Daoy (cell line): Measurements from ENCODE around the gene ALG2.

DNA sequence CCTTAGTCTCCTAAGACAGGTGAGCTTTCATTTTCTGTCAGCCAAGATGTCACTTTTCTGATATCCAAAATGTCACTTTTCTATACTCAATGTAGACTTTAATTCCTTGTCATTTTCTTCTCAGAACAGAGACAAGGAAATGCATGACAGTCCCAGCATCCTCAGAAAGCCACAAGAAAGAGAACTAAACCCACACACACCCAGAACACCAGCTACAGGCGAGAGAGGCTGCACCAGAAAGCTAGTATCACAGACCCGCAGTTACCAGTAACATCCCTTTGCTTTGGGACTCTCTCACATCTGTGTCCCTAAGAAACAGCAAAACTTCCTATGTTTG, 17.1 kb downstream of the TRMO start:
- RAMPAGE, long total RNA, result no peak

DNA sequence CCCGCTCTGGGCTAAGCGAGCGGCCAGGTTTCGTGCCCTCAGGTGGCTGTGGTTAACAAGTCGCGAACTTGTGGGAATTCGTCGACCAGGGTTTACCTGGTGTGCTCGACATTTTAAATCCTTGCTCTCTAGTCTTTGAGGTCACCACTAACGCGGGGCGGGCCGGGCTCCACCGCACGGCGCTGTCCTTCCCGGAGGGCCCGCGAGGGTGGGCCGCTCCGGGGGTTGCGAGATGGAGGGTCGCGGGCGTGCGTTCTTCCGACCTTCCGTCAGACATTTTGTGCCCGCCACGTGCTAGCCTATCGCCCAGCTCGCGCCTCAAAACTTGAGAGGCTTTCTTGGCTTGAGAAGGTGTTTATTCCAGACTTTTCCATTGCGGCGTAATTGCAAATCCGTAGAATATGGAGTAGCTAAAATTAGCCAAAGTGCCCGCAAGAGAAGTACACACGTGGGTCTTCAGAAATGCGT, 2.1 kb downstream of the ANP32B start:
- RAMPAGE, long total RNA, result no peak

GRCh38 chr9:98045314-98045844, 11.2 kb upstream of the NANS start:
- RAMPAGE, long total RNA, result no peak

- RAMPAGE, long total RNA, result no peak
Observed at GRCh38 chr9:98104335-98104570, 14.8 kb downstream of the TRIM14 start.

DNA sequence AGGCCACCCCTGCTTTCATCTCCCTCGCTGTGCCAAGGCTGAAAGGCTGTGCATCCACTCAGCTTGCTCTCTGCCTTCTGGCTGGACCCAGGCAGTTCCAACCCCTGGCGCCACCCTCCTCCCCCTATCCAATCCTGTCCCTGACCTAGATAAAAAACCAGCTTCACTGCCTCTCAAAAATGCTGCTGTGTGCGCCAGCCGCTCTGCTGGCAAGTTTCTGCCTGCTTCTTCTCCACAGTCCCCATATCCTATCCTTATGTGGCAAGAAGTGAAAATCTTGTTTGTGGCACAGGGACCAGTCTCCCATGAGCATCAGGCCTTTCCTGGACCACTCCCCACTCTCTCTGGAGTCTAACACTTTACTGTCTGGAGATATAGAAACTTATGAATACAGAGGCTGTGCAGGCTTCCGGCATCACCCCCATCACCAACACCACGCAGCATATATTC, 22.5 kb upstream of the CORO2A start:
- RAMPAGE, long total RNA, result no peak

DNA sequence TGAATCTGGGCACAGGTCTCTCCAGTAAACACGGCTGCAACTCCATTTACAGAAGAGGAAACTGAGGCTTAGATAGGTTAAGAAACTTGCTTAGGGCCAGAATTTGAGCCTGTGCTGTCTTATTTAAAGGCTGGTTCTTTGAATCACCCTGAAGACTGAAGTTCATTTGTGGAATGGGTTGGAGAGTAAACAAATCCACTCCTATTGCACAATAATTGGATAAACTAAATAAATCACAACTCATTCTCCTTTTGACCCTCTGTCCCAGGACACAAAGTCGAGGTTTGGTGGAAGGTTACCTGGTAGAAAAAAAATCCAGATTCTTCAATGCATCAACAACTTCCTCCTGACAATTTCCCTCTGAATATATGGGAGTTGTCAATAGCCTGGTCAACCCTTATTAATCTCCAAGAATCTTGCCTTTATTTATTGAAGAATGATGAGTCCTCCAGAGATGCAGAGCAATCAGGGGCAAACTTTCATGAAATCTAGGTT, 28.9 kb downstream of the TBC1D2 start:
- RAMPAGE, long total RNA, result no peak

DNA sequence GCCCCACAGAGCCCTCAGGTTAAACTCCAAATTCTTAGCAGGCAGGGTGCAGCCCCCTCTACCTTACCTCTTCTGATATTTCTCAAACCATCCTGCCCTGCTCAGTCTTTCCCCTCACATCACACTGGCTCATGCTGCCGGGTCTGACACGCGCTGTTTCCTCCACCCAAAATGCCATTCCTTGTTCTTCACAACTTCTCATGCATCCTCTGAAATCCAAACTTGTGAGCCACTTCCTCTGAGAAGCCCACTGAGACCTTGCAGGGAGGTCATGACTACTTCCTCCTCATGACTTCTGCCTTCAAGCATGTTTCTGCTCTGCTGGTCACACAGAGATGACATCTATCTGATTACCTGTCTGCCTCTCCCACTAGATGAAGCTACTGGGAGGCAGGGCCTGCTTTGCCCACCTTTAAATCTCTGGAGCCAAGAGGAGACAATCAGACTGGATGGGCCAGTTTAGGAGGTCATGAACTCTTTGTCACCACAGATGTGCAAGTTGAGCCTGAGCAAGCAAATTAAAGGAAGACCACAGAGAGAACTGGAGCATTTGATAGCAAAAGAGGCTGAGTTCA, 119.7 kb upstream of the TBC1D2 start:
- RAMPAGE, long total RNA, result no peak

DNA sequence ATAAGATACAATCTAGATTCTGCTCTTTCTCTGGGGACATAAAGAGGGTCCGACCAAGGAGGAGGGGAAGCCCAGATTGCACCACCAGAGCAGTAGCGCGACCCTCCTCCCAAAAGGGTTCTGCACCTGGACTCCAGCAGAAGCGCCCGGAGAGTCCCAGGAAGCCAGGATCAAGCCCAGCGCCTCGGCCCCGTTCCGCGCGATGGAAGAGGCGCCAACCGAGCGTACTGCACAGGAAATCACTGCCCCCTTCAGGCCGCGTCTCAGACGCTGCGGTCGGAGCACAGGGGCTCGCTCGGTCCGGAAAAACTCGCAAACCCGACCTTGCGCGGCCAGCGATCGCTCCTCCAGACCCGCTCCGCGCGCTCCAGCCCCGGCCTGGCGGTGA, 1.6 kb downstream of the GABBR2 start:
- RAMPAGE, long total RNA, result no peak

GRCh38 chr9:98707506-98708336, 1.0 kb downstream of the GABBR2 start:
- RAMPAGE, long total RNA, result no peak

DNA sequence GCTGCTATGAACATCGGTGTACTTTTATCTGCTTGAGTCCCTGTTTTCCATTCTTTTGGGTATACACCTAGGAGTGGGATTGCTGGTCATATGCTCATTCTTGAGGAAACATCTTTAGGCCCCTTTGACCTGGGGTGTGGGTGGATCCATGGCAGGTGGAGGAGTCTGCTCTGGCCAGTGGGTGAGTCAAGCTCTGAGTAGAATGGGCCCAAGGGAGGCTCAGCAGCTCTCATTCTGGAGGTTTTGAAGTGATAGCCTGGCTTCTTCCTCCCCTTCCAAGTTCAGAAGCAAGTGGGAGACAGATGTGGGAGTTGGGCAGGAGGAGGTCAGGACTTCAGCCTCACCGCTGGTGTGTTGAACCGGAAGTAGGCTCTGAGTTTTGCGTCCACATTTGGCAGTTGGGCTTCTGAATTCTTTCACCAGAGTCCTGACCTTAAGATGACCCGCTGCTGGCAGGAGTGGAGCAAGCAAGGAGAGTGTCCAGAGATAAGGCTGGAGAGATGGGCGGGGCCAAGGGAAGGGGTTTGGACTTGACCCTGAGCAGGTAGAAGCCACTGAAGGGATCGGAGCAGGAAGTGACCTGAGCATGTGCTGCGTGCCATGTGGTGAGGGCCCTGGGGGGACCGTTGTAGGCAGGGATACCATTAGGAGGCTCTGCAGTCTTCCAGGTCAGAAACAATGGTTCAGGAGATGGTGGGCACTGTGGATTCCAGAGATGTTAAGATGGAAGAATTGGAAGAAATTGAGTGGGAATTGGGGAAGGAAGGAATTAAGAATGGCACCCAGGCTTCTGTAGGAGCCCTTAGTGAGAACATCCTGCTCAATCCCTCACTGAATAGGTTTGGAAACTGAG, 25.7 kb downstream of the GALNT12 start:
- RAMPAGE, long total RNA, result no peak

GRCh38 chr9:98861000-98861469, 53.6 kb downstream of the GALNT12 start:
- RAMPAGE, long total RNA, result no peak

DNA sequence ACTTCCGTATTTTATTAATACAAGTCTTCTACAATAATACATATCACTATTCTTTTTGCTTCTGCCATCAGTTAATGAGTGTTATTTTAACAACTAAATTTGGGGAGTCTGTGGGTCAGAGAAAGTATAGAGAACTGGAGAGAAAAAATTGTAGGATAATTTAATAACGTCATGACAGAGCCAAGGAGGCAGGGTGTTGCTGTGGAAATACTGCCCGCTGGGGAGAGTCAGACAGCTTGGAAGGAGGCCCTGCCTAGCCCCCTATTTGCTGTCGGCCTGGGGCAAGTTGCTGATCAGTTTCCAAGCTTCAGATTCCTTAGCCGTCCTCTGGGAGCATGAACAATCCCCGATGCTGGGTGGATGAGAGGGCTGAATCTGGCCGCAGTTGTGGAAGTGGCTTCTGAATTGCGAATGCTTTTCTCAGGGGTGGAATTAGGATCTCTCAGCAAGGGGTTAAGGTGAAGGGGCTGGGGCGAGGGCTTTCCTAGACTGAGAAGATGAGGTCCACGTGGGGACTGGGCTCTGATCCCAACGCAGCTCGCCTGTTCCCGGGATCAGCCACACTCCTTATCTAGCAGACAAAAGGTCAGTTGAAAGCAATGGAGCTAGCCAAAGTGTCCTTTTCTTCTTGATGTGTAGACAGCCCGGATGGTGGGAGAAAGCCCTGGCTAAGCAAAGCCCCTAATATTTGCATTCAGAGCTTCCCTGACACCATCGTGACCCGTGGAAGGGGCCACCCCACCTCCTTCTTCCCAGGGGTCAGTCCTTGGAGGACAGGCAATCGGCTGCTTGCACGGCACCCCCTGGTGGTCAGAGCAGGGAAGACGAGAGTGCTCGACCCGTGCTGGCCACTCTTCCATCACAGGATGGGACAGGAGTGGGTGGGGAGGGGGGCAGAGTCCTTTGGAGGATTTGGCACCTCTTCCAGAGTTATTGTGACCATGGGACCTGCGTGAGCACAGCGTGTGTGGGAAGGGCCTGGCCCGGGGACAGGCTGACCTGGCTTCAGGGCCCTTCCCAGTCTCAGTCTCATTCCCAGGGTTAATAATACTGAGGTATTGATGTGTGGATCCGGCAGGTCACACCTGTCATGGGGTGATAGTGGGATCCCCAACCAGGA, 54.9 kb downstream of the COL15A1 start:
- RAMPAGE, long total RNA, result no peak

DNA sequence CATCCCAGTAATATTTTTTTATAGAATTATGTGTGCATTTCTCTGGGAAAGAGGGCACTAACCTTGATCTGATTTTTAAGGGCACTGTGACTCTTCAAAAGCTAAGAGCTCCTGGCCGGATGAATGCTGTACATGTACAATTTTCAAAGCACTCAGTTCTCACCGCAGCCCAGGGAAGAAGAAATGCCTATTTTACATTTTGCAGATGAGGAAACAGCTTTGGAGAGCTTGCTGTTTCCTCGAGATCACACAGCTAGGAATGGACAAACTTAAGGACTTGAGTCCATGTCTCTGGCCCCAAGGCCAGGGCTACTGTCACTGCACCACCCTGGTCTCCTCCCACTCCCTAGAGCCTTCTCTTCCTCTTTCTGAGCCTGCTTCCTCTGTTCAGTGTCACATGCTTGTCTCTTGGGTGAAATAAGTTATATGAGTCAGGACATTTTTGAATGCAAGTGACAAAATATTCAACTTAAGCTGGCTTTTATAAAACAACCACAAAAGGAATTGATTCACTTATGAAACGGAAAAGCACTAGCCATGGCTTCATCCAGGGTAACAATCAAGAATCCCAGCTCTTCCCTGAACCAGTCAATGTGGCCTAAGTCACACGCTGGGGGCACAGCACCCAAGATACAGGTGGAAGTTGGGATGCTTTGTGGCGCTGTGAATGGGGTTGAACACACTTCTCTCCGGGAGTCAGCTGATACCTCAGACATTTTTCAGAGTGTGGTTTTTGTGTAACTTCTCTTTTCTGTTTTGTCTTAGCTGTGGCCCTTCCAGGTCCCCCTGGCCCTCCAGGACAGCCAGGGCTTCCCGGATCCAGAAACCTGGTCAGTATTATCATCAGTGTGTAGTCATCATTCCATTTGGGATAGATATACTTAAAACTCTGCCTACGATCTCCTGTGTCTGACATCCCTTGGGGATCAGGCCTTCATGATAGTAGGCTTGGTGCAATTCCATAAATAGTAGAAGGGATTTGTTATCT, 45.5 kb upstream of the TGFBR1 start:
- RAMPAGE, long total RNA, result no peak

DNA sequence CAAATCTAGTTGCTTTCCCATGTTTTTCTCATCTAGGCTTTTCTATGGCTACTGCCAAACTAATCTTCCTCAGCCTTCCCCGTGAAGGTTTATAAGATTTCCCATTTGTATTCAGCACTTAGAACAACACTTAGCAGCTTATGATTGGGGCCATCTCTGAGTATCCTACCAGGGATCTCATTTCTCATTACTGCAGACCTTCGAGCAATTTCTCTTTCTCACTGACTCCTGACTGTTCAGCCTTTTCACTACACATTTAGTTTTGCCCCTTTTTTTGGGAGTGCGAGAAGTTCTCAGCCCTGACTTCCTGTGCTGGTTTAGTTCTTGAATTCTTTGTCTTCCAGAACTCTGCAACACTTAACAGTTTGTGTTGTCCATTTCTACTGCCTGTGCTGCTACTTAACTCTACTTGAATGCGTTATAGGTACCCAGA, 2.7 kb downstream of the TGFBR1 start:
- RAMPAGE, long total RNA, result no peak

DNA sequence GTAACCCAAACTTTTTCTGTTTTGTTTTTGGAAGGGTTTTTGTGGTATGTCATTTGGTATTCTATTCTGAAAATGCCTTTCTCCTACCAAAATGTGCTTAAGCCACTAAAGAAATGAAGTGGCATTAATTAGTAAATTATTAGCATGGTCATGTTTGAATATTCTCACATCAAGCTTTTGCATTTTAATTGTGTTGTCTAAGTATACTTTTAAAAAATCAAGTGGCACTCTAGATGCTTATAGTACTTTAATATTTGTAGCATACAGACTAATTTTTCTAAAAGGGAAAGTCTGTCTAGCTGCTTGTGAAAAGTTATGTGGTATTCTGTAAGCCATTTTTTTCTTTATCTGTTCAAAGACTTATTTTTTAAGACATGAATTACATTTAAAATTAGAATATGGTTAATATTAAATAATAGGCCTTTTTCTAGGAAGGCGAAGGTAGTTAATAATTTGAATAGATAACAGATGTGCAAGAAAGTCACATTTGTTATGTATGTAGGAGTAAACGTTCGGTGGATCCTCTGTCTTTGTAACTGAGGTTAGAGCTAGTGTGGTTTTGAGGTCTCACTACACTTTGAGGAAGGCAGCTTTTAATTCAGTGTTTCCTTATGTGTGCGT, 45.2 kb downstream of the TGFBR1 start:
- RAMPAGE, long total RNA, result no peak

GRCh38 chr9:99210541-99211155, 11.1 kb downstream of the ALG2 start:
- RAMPAGE, long total RNA, result no peak

DNA sequence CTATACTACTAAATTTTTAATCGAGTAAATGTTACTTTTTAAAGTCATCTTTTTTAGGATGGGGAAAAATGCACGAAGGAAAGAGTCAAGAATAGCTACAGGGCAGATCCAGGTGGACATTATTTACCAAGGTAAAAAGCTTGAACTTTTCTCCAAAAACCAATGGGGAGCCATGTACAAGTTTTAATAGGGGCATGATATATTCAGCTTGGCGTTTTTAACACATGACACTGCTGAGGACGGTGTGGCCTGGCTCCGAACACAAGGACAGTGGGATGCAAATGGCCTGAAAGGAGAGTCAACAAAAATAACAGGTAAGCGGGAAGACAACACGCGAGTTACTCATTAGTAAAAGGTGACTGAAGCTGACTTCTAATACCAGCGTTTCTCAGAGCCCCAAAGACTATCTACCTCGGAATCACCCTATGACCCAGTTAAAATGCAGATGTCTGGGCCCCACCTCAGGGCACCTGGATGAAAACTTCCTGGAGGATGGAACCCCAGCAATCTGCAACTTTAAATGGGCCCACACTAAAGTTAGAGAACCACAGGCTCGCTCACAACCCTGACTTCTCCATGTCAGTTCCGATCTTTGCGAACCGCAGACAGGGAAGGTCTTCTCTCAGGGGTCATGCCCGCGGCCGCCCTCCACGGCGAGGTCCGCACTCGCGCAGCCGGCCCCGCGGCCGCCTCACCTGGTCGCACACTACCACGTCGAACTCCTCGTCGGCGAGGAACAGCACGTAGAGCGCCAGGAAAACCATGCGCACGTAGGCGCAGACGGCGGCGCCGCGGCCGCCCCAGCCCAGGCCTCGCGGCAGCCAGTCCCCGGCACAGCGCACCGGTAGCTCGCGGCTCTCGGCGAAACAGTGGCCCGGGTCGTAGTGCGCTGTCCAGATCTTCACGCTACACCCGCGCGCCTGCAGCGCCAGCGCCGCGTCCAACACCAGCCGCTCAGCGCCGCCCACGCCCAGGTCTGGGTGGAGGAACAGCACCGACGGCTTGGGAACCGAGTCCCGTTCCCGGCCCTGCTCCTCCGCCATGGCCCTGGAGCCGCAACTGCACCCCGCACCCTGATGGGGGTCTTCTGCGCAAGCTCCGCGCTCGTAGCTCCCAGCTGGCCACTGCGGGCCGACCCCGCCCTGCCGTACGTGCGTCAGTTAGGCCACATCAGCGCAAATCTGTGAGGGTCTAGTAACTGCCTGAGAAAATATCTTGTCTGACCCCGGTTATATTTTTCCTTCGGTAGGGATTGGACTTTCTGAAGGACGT, at the start of gene ALG2:
Gene ALG2 (minus strand): TSS at position 1,091 of the 1,272 bp plus-strand sequence.
- RAMPAGE, long total RNA, result no peak

DNA sequence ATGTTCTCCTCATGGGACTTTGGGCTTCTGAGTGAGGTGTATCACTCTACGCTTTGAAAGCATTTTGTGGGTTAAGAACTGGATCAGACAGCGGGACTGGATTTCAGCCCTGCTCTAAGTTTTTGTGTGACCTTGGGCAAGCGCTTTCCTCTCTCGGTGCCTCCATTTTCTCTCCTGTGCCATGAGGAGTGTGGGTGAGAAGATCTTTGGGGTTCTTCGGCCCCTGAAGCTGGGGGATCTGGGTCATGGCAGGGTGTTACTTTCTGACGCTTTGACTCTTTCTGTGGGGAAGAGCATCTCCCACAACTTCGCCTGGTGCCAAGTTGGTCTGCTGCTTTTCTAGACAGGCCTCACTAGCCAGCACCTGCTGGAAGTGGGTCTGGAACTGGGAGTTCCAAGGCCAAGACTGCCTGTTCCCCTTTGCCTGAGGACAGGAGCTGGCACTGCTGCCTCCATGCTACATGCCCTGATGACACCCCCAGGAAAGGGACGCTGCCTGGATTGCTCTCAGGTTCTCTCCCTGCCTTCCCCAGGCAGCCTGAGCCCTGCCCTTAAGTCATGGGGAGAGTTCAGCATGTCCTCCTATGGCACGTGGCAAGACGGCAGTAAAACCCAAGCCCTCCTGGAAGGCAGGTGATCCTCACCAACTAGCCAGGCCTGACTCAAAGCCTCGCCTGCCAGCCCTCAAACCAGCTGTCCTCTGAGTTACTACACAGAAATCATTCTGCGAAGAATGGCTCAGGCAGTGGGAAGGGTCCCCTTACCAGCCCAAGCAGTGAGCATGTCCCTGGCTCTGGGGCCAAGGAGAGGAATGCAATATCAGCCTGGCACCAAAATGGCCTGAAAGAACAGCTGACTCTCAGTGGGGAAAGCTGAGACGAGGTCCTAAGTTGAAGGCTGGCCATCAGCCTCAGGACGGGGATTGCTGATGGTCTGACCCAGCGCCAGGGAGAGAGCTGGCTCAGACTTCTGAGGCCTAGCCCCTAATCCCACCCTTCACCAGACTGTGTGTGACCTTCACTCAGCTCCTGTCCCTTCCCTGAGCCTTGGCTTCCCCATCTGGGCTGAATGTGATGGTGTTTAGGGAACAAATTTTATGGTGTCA, 35.8 kb downstream of the SEC61B start:
- RAMPAGE, long total RNA, result no peak

- RAMPAGE, long total RNA, result no peak
Observed at GRCh38 chr9:99819009-99819800, 2.5 kb upstream of the NR4A3 start.

DNA sequence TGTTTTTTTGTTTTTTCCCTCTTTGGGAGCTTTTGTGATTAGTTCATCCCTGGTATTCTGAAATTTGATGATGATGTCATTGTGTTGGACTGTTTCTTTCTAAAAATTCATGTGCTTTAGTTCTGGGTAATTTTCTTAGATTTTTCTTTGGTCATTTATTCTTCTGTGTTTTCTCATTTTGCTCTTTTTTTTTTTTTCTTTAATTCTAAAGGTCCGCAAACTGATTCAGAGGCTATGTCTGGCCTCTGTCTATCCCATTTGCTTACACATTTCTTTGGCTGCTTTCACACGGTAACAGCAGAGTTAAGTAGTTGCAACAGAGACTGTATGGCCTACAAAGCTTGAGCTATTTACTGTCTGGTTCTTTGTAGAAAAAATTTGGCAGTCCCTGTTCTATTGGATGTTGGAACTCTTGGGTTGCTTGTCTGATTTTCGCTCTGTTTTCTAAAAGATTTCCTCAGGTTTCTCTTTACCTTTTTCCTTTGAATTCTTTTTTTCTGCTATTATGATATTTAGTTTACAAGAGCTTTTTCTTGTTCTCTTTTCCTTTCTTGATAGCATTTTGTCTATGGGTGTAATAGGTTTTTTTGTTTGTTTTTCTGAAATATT, 25.0 kb downstream of the STX17 start:
- RAMPAGE, long total RNA, result no peak